Neural cell (in vitro differentiated cells): ENCODE measurements around a stretch of chr9.

GRCh38 chr9:125259218-125259544, 2.4 kb upstream of the GAPVD1 start:
- RAMPAGE, long total RNA, result no peak

DNA sequence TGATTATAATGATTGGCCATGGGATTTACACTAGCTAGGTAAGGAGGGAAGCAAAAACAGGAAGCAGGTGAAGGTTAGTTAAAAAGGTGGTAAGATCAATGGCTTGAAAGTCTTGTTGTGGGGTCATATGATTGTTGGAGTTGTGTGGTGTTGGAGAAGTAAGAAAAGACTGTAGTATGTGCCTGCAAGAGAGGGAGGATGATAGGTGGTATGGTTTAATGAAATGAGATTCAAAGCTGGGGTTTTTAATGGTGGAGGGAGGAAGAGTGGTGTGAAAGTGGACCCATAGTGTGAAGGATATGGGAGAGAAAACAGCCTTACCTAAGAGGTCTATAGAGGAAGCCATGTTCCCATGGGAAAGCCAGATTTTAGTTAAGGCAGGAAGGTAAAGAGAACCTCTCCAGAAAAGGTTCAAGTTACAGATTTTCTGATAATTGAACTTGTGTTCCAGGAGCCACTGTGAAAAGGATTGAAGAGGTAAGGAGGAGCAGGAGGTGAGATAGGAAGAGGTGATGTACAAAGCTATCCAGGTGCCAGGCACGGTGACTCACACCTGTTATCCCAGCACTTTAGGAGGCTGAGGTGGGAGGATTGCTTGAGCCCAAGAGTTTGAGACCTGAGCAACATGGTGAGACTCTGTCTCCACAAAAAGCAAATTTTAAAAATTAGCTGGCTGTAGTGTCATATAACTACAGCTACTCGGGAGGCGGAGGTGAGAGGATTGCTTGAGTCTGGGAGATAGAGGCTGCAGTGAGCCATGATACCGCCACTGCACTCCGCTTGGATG, 30.0 kb downstream of the GAPVD1 start:
- RAMPAGE, long total RNA, result no peak

GRCh38 chr9:125343190-125343970, 81.8 kb downstream of the GAPVD1 start:
- RAMPAGE, long total RNA, result no peak

DNA sequence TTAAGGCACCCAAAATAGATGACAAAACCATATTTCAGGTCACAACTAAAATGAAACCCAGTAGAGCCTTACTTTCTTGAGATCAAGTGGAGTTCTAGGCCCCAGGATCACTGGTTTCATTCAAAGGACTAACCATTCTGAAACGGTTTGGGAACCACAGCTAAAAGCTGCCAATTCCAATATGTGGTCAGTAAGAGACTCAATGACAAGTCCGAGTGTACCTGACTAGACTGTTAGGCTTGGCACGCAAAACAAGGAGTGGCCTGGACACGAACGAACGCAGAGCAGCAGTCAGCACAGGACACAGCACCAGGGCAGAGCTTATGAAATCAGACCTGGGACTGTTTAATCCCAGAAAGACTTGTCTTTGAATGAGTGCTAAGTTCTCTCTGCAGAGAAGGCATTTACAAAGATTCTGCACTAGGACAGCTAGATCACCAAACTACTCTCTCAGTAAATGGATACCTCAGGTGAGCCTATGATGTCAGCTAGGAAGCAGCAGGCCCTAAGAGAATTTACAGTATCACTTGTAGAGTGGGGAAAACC, 213.8 kb downstream of the GAPVD1 start:
- RAMPAGE, long total RNA, result no peak

- RAMPAGE, long total RNA, result no peak
Observed at GRCh38 chr9:125484030-125485273, 222.6 kb downstream of the MAPKAP1 start.

- RAMPAGE, long total RNA, result no peak
Observed at GRCh38 chr9:125513572-125514746, 193.0 kb downstream of the MAPKAP1 start.

DNA sequence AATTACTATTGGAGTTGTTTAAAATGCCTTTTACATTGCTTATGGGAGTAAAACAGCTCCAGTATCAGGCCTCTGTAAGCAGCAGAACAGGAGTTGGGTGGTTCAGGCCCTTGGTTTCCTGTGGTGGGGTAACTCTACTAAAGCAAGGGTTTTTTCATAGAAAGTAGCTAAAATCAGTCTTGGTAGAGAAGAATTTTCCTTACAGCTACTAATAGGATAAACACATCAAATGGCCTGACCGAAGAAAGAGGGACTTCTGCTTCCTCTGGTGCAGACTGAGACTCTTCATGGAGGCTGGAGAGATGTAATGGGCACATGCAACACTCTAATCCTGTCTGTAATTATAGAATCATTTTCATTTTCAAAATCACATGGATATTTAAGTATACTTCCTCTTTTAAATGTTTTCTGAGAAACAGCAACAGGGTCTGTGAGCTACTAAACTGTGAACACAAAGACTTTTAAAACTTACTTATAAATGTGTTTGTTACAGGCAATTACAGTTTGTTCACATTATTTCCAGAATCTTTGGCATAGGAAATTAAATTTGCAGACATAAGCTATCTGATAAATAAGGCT, 176.9 kb downstream of the MAPKAP1 start:
- RAMPAGE, long total RNA, result no peak

- RAMPAGE, long total RNA, result no peak
Observed at GRCh38 chr9:125532497-125533243, 174.3 kb downstream of the MAPKAP1 start.

GRCh38 chr9:125578981-125579331, 128.1 kb downstream of the MAPKAP1 start:
- RAMPAGE, long total RNA, result no peak

DNA sequence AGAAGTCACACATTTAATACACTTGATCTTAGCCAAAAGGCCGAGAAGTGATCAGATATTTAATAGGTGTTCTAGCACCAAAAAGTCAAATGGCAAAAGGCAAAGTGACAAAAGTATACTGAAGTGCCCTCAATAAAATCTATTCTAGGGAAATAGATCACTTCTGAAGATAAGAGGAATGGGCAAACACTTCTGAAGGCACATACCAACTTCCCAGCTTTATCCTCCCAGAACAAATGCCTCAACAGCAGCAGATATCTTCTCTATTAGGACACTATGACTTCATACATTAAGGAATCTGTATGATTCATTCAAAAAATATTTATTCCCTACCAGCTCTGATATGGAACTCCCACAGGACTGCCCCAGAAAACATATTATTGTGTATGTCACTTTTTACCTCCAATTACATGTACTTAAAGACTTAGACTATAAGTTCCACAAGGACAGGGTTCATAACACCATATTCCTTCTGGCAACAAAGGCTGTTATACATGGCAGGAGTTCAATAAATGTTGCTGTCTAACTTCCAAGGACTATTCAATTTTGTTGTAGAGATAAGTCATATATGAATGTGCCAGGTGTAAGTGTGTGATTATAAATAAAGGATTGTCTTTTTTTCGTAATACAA, 31.6 kb downstream of the MAPKAP1 start:
- RAMPAGE, long total RNA, result no peak

- RAMPAGE, long total RNA, result no peak
Observed at GRCh38 chr9:125786930-125788065, 40.1 kb downstream of the PBX3 start.

DNA sequence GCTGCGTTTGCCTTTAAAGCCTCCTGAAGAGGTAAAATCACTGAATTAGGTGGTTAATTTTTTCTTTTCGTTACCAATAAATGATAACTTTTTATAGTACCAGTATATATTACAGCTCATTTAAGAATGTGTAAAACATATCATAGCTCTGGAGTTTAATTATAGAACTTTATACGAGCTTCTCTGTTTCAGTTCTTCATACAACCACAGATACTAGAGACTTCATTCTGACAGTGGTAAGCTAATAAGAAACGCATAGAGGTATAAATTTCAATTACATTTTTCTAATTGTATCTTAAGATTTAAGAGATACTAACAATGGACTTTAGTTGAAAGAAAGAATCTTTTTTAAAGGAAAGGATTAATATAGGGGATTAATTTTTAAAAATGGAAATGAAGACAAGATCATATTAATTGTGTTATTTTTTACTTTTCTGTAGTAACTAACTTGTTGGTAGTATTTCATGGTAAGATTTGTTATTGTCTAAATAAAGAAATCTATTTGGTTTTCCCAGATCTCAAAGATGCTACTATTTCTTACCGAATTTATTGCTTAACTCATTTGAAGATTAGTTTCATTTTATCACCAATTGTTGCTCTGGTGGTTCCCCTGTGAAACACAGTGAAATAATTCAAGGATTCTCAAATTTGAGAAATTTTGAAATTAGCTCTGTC, 74.1 kb downstream of the PBX3 start:
- RAMPAGE, long total RNA, result no peak

DNA sequence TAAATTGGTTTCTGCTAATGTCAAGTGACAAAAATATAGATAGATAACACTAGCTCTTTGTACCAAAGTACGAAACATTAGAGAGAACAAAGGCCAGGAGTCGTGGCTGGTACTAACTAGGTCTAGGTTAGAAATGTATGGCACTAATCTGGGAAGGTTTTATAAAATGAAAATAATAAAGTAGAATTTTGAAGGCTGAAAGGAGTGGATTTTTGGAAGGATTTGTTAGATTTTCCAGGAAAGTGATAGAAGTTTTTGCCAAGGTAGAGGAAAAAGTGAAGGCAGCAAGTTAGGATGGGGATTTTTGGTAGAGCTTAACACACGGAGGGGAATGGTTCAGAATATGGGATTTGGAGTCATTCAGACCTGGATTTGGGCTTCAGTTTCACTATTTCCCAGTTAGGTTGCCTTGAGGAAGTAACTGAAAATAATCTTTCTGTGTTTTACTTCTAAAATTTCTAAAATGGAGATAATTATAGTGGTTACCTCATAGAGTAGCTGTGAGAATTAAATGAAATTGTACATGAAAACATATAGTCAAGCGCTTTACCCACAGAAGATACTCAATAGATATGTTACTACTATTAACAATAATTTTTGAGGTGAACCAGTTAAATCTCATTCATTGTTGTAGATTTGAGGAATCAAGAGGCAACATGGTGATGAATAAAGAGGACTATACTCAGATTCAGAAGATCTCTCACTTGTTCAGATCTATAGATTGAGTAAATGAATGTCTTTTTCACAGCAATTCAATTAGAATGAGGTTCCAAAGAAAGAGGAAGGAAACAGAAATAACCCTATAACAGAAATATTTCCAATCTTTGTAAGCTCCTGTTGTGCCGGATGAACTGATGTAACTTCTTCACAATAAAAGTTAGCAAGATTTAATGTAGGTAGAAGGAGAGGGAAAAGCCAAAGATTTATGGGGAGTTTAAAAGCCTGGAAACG, 91.8 kb downstream of the PBX3 start:
- RAMPAGE, long total RNA, result no peak

GRCh38 chr9:125889489-125890277, 142.5 kb downstream of the PBX3 start:
- RAMPAGE, long total RNA, result start-site peak on the minus strand at chr9:125889571-125889654, 99 and 29 reads in 2 replicates

- RAMPAGE, long total RNA, result no peak
Observed at GRCh38 chr9:126348198-126349400, 22.0 kb downstream of the MVB12B start.

DNA sequence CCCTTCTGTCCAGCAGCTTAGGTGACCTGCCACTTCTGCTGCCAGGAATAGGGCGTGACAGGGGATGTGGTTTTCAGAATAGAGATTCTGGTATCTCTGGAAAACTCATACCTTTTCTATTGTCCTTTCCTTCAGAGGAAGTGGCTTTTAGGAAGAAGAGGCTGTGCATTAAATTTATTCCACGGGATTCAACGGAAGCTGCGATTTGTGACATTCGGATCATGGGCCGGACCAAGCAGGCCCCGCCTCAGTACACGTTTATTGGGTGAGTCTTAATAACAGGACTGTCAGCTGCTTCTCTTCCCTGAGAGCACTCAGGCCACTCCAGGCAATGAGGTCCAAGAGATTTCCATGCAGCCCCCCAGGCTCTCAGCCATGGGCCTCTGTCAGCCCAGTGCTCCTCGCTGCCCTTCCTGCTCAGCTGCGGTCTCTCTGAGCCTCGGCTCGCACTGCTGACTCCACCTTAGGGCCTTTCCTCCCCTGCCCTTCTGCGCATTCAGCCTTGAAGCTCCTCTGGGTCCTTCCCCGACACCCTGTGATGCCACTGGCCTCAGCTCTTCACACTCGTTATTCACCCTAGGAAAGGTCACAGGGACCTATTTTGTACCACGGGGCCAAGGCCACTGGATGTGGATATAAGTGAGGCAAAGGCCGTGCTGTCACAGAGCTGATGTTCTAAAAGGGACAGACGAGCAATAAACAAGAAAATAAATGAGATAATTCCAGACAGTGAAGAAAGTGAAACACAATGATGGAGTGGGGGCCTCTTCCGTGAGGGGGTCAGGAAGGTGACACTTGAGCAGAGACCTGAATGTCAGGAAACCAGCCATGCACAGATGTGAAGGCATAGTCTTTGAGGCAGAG, 65.5 kb downstream of the MVB12B start:
- RAMPAGE, long total RNA, result no peak

DNA sequence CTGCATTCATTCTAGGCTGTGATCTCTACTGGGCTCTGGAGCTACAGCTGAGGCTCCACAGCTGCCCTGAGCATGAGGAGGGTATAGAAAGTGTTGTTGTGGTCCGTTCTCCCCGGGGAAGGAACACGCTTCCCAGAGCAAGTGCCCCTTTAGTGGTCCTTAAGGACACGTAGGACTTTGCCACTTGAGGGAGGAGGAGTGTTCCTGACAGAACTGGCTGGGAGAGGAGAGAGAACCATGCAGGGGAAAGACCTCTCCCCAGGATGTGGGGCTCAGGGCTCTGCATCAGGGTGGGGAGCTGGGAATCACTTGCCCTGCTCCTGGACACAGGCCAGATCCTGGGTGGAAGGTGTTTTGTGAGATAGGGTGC, 117.3 kb upstream of the LMX1B start:
- RAMPAGE, long total RNA, result no peak

GRCh38 chr9:126721400-126722120, 83.3 kb upstream of the ZBTB43 start:
- RAMPAGE, long total RNA, result no peak

- RAMPAGE, long total RNA, result no peak
Observed at GRCh38 chr9:126791477-126791979, 13.3 kb upstream of the ZBTB43 start.

GRCh38 chr9:126916197-126916500, 1.6 kb downstream of the RALGPS1 start:
- RAMPAGE, long total RNA, result no peak